Keratinocyte (primary cell): ENCODE measurements around the genes NR2F1, POU5F2 and FAM81B.

DNA sequence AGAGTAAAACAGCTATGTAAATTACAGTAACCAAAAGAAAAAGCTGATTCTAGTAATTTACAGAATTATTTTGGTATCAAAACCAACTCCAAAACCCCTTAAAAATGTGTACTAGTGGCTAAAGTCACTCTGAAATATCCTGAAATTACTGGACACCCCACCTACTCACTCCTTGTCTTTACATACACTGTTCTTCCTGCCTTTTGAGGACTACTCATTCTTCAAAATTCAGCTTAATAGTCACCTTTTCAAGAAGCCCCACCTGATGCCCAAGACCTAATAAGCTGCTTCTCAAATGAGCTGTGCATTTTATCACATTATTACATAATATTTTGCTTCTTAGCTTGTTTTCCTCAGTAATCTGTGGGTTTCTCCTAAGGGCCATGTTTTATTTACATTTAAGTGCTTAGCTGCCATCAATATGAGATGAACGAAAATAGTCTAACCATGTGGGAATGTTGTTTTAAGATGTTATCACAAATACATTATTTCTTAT lies 10.3 kb downstream of the ARRDC3 start:
CAGE:
- cytosol, long polyA minus RNA, result no peak
- cytosol, long polyA plus RNA, result no peak
- long polyA plus RNA, result no peak
- nucleus, long polyA minus RNA, result no peak
- nucleus, long polyA plus RNA, result no peak

DNA sequence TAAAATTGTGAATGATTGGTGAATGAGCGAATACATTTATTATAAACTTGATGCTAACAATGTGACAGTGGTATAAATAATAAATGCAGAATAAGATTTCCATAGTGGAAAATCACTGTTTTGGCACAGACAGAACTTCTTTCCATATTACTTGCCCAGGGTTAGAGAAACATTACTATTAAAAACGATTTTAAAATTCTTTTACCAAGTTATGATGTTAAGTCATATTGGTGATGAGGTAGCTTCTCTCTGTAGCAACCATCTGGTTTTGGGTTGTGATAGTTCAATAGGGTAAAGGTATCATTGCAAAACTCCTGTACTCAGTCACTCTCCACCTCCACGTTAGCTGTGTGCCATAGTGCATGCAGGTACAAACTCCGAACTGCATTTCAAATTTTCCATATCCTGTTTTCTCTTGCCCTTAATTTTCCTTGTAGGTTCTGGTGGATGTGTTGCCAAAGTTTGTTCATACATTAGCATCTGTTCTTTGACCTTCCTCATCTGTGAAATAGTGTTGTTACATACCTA lies 53.0 kb upstream of the ARRDC3 start:
CAGE:
- cytosol, long polyA minus RNA, result no peak
- cytosol, long polyA plus RNA, result no peak
- long polyA plus RNA, result no peak
- nucleus, long polyA minus RNA, result no peak
- nucleus, long polyA plus RNA, result no peak

GRCh38 chr5:93570563-93571707 lies 12.1 kb upstream of the NR2F1 start:
CAGE:
- cytosol, long polyA minus RNA, result no peak
- cytosol, long polyA plus RNA, result no peak
- long polyA plus RNA, result no peak
- nucleus, long polyA minus RNA, result no peak
- nucleus, long polyA plus RNA, result no peak

CAGE:
- cytosol, long polyA minus RNA, result no peak
- cytosol, long polyA plus RNA, result no peak
- long polyA plus RNA, result no peak
- nucleus, long polyA minus RNA, result no peak
- nucleus, long polyA plus RNA, result no peak
Measured at GRCh38 chr5:93578920-93579400, 4.1 kb upstream of the NR2F1 start.

CAGE:
- cytosol, long polyA minus RNA, result no peak
- cytosol, long polyA plus RNA, result no peak
- long polyA plus RNA, result no peak
- nucleus, long polyA minus RNA, result no peak
- nucleus, long polyA plus RNA, result no peak
Measured at GRCh38 chr5:93583015-93583825, at the start of gene NR2F1. TSS of gene NR2F1 (plus strand) at chr5:93583222.

DNA sequence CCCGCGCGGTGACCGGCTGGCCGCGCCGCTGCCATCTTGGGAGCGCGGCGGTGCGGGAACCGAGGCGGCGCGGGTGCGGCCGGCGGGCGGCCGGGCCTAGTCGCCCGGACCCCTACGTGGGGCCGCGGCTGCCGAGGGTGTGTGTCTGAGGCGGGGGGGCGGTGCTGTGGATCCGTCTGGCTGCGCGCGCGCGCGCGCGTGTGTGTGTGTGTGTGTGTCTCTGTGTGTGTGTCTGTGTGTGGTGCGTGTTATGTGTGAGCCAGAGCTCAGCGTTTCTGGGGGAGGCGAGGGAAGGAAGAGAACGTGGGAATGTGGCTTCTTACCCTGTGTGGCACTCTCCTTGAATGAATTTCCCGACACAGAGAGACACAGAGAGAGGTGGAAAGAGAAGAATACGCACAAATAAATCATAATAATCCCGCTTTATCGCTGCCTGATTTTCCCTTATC lies 5.6 kb downstream of the NR2F1 start:
CAGE:
- cytosol, long polyA minus RNA, result no peak
- cytosol, long polyA plus RNA, result no peak
- long polyA plus RNA, result no peak
- nucleus, long polyA minus RNA, result no peak
- nucleus, long polyA plus RNA, result no peak

GRCh38 chr5:93593243-93594182 lies 10.5 kb downstream of the NR2F1 start:
CAGE:
- cytosol, long polyA minus RNA, result no peak
- cytosol, long polyA plus RNA, result no peak
- long polyA plus RNA, result no peak
- nucleus, long polyA minus RNA, result no peak
- nucleus, long polyA plus RNA, result no peak

GRCh38 chr5:93620847-93622046 lies 38.2 kb downstream of the NR2F1 start:
CAGE:
- cytosol, long polyA minus RNA, result no peak
- cytosol, long polyA plus RNA, result no peak
- long polyA plus RNA, result no peak
- nucleus, long polyA minus RNA, result no peak
- nucleus, long polyA plus RNA, result no peak

DNA sequence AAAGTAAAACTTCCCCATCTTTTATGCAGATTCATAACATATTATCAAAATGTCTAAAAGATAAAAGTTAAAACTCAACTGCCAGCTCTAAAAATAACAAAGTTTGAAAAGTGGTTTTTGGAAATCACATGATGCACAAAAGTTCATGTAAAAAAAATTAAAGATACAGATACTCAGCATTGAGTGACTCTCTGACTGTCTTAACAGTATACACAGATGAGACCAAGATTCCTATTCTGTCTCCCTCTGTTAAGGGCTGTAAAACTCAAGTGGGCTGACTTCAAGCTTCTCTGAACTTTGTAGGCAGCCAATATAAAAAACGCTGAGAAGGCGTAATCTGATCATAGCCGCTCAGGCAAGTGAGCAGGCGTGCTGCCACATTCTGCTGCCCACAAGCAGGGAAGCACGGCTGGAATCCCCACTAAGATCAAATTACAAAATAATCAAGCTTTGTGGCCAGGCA lies 64.3 kb downstream of the POU5F2 start:
CAGE:
- cytosol, long polyA minus RNA, result no peak
- cytosol, long polyA plus RNA, result no peak
- long polyA plus RNA, result no peak
- nucleus, long polyA minus RNA, result no peak
- nucleus, long polyA plus RNA, result no peak

GRCh38 chr5:93741536-93741789 lies at the start of gene POU5F2:
TSS of gene POU5F2 (minus strand) at chr5:93741600.
CAGE:
- cytosol, long polyA minus RNA, result no peak
- cytosol, long polyA plus RNA, result no peak
- long polyA plus RNA, result no peak
- nucleus, long polyA minus RNA, result no peak
- nucleus, long polyA plus RNA, result no peak

DNA sequence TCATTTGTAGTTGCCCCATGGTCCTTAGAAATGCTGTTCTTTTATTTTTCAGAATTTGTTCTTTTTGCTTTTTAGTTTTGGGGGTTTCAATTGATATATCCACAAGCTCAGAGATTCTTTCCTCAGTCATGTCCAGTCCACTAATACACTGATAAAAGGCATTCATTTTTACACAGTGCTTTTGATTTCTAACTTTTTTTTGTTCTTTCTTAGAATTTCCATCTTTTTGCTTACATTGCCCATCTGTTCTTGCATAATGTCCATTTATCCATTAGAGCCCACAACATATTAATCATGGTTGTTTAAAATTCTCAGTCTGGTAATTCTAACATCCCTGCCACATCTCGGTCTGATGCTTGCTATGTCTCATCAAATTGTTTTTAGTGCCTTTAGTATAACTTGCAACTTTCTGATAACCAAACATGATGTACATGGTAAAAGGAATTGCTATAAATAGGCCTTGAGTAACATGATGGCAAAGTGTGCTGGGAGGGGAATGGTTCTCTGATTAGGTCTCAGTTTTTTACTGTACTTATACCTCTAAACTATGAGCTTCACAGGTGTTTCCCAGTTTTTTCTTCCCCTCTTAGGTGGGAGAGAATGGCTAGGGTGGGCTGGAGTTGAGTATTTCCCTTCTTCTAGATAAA lies 109.9 kb downstream of the FAM172A start:
CAGE:
- cytosol, long polyA minus RNA, result no peak
- cytosol, long polyA plus RNA, result no peak
- long polyA plus RNA, result no peak
- nucleus, long polyA minus RNA, result no peak
- nucleus, long polyA plus RNA, result no peak

DNA sequence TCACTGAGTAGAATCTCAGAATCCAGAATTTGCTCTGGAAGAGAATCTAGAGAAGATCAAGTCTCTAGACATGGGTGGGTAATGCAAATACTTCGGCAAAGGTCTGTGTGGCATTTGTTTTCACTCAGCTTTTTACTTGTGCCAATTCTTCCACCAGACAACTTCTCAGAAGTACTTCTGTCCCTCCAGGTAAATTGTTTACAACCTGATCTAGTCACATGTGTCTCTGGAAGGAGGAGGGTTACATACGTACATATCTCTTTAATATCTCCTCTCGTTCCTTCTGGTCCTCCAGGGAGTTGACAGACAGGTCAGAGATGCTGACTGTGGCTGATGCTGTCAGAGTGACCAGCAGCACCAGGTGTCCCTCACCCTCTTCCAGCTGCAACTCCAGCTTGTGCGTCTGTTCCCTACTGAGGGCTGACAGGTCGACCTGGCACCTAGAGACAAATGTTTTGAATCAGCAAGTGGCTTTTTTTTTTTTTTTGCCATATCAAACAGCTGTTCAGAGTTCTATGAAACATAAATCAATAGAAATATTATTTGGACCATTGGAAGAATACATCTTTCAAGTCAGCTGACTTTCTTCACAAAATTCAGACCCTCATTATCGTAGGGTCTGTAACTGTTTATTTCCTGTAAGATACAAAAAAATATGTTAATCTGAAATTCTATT lies 276.1 kb downstream of the SLF1 start:
CAGE:
- cytosol, long polyA minus RNA, result no peak
- cytosol, long polyA plus RNA, result no peak
- long polyA plus RNA, result no peak
- nucleus, long polyA minus RNA, result no peak
- nucleus, long polyA plus RNA, result no peak

CAGE:
- cytosol, long polyA minus RNA, result no peak
- cytosol, long polyA plus RNA, result no peak
- long polyA plus RNA, result no peak
- nucleus, long polyA minus RNA, result no peak
- nucleus, long polyA plus RNA, result no peak
Measured at GRCh38 chr5:94931374-94931987, 313.0 kb downstream of the SLF1 start.

GRCh38 chr5:95081371-95081996 lies 203.4 kb downstream of the MCTP1 start:
CAGE:
- cytosol, long polyA minus RNA, result start-site peak on the minus strand at chr5:95081434-95081625, 5 reads
- cytosol, long polyA plus RNA, result no peak
- long polyA plus RNA, result no peak
- nucleus, long polyA minus RNA, result start-site peak on the minus strand at chr5:95081570-95081629, 25 reads
- nucleus, long polyA plus RNA, result no peak

CAGE:
- cytosol, long polyA minus RNA, result no peak
- cytosol, long polyA plus RNA, result no peak
- long polyA plus RNA, result no peak
- nucleus, long polyA minus RNA, result no peak
- nucleus, long polyA plus RNA, result no peak
Measured at GRCh38 chr5:95391051-95391492, at the start of gene FAM81B. TSS of gene FAM81B (plus strand) at chr5:95391366.

DNA sequence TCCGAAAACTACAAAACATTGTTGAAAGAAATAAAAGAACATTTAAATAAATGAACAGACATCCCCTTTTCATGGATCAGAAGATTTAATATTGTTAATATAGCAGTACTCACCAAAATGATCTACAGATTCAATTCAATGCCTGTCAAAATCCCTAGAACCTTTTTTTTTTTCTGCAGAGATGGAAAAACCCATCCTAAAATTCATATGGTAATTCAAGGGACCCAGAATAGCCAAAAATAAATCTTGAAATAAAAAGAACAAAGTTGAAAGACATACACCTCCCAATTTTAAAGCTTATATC lies 5.2 kb downstream of the ARSK start:
CAGE:
- cytosol, long polyA minus RNA, result no peak
- cytosol, long polyA plus RNA, result no peak
- long polyA plus RNA, result no peak
- nucleus, long polyA minus RNA, result no peak
- nucleus, long polyA plus RNA, result no peak

DNA sequence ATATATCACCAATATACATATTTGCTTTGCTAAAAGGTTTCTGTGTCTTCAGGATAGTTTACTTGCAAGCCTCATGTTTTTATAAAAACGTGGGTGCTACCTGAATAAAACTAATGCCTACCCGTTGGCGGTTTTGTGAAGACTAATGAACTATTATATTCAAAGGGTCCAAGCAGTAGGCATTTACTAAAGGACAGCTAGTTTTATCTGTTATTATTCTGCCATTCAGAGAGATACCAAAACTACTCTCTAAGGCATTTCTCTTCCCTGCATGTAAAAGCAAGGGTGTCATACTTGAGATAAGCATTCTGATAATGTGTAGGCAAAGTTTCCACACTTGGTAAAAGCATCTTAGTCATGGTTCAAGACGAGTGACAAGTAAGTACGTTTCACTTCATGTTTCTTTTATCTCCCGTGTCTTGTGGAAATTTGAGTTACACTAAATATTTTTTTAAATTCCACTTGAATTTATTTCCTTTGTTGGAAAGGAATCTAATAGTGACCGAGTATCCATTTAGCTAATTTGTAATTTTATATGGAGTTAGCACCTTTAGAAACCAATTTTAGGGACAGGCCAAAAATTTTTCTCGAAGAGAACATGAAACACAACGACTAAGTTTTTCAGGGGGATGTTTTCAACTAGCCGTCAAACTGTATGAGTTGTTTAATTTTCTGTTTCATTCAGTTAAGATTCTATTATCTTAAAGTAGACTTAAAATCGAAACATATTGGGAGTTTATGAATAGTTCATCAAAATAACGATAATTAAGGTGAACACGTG lies 1.3 kb downstream of the RFESD start:
CAGE:
- cytosol, long polyA minus RNA, result no peak
- cytosol, long polyA plus RNA, result no peak
- long polyA plus RNA, result no peak
- nucleus, long polyA minus RNA, result no peak
- nucleus, long polyA plus RNA, result no peak

CAGE:
- cytosol, long polyA minus RNA, result no peak
- cytosol, long polyA plus RNA, result no peak
- long polyA plus RNA, result no peak
- nucleus, long polyA minus RNA, result no peak
- nucleus, long polyA plus RNA, result no peak
Measured at GRCh38 chr5:95666988-95667917, 15.5 kb downstream of the SPATA9 start.

CAGE:
- cytosol, long polyA minus RNA, result no peak
- cytosol, long polyA plus RNA, result no peak
- long polyA plus RNA, result no peak
- nucleus, long polyA minus RNA, result no peak
- nucleus, long polyA plus RNA, result no peak
Measured at GRCh38 chr5:95732435-95732769, 1.3 kb downstream of the RHOBTB3 start.

DNA sequence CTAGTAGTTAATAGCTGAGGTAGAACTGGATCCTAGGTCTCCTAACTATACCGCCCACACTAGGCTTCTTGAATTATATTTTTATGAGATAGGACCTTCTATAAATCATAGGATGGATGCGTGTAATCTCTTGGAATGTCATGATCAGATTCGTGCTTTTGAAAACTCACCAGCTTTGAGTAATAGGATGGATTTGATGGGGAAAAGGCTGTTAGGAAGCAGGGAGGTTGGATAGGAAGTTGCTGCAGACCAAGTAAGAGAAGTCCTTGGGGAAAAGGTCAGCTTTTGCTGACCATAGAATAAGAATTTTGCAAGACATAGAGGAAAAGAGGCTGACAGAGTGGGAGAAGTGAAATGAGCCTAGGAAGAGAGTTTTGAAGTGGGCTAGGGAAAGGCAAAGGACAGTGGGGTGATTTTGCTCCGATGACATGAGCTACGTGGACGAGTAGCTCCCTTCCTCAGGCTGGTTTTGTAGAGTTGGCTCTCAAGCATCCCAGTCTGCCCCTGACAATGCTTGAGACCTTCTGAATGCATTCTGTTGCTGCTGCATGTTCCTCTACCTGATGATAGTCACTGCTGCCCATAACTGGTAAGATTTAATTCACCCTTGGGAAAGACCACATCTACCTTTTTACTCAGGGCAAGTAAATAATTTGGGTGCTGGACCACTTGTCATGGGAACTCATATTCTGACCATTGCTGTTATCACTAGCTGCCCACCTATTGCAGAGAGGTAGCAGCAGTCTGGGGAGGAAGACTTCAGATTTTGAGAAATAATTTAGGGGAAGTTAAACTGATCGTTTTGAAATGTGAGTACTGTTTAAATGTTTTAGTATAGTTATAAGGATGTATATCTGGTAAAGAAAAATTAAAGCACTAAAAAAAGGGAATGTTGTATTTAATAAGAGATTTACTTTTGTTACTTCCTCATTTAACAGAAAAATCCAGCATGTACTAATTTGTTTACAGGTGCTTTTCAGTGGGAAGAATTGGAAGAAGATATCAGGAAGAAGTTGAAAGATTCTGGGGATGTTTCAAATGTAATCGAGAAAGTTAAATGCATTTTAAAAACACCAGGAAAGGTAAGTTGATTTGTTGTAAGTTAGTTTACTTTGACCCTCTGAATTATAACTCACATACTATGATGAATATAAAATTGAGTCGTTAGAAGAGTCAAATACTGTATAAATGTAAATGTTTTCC lies 31.8 kb downstream of the RHOBTB3 start:
CAGE:
- cytosol, long polyA minus RNA, result no peak
- cytosol, long polyA plus RNA, result no peak
- long polyA plus RNA, result no peak
- nucleus, long polyA minus RNA, result no peak
- nucleus, long polyA plus RNA, result no peak